Zone of skin (tissue), 1 donor: ENCODE measurements around the genes ERBB4, TMEM169 and SMARCAL1.

DNA sequence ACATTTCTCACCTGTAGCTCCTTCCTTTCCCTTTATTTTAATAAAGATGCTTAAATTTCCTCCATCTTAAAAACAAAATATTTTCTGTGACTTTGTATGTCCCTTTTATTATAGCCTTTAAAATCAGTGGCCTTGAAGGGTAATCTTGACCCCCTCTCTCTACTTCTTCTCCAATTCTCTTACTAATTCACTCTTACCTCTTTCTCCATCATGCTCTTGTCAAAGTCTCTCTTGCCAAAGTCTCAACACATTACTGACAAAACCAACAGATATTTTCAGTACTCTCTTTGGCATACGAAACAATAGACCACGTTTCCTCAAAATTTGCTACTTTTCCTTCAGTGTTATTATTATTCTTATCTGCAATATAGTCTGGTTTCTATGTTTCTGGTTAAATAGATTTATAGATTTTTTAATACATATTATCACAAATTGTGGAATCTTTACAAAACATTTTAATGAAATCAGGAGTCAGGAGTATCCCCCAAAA is 76.0 kb downstream of the KANSL1L start:
- RRBS, result no CpG with 5 or more reads among the region's 2 CpGs

GRCh38 chr2:210253272-210253617 is 28.0 kb upstream of the ACADL start:
- RRBS, result no CpG with 5 or more reads among the region's 5 CpGs

DNA sequence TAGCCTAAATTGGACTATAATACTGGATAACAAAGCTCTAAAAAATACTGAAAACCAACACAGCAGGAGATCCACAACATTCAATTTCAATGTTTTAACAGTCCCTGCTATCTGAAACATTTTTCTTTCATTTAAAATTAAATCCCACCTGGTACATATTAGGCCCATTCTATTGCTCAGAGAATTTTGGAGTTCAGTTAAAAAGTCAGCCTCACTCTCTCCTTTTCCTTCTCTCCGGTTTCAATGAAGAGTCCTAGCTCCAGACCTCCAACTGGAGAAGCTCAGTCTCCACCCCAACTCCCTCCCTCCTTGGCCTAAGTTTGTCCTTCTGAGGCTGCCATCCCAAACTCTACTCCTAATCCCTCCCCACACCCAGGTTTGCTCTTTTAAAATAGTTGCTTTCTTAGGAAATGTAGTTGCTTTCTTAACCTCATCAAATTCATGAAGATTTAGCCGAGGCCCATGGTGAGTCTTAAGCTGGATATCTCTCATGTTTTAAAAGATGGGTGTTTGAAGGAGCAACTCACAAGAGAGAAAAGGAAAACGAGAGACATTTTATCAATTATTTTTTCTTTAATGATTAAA is 835 bp upstream of the LANCL1 start:
- RRBS, result no CpG with 5 or more reads among the region's 3 CpGs

DNA sequence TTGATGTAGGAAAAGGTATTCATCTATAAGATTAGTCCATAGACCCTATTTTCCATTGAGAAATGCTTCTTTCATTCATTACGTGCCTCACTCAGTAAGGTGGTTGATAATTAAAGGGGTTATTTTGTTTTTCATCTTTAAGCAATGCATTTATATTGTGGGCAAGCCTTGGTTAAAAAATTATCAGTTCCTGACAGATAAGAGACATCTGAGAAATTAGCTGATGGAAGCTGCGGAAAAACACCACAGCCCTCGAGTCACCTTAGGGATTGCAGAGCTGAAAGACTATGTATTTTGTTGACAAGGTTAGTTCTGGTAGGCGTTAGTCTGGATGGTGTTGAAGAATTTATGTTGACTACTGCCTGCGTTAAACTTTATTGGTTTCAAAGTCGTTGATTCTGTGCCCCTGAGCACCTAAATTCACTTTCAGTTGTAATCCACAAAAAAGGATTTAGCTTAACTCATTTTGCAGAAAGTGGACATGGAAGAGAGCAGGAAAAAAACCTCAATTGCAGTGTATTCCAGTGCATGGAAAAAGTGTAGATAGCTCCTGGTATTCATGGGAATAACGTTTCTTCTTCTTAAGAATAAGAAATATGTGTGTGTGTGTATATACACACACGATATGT is 18.6 kb downstream of the CPS1 start:
- RRBS, result no CpG with 5 or more reads among the region's 8 CpGs

DNA sequence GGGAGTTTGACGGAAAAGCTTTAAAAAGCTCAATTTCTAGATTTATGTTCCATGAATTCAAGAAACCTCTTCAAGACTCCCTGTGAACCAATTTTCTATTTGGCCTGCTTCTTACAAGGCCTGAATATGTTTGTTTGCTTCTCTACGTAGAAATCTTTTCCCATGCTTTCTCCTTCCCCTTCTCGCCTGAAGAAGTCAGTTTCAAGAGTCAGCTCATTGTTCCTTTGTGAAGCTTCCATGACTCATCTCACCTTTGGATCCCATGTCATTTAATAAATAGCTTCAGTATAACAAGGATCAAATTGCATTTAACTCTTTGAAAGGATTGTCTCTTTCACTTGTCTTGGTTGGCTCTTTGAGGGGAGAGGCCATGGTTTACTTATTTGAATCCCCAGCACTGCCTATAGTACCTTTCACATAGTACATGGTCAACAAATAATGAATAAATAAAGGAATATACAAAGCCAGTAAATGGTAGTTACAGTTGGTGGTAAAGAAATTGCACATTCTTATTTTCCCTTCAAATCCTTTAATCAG is 28.5 kb downstream of the CPS1 start:
- RRBS, result no CpG with 5 or more reads among the region's 3 CpGs

DNA sequence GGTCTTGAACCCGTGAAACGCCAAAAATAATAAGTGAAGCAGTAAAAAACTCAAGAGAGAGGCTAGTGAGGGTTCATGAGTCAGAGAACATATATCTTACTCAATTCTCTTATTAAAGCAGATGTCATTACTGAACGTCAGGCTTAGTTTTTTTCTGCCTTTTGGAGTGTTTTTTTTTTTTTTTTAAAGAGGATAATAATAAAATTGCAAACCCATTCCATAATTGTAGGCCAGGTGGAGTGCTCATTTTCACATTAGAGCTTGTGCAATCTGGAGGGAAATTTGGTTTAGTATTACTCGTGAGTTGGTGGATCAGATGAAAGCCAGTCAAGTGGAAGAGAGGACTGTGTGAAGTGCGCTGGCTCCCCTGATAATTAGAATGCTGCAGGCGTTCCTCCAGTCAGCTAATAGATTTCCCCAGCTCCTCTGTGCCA is 74.5 kb downstream of the CPS1 start:
- RRBS, result no CpG with 5 or more reads among the region's 6 CpGs

DNA sequence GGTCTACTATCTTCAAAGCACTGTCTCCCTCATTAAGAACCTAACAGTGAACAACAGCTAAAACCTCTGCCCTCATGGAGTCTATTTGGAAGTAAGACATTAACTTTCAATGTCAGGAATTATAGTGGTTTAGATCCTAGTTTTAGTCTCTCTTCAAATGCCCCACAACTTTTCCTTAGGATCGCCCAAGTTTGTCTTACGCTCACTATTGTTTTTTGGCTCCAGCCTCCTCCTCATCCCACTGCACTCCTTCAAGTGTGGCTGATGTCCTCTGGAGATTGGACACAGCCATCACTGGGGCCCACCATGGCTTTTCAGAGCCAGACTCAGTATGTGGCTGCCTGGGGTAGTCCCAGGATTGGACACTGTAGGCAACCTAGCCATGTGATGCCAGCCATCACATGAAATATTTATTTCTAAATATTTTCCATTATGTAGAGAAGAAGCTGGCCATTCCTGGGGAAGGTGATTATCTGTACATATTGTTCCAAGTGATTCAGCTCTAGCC is 290.7 kb downstream of the CPS1 start:
- RRBS, result no CpG with 5 or more reads among the region's 2 CpGs

DNA sequence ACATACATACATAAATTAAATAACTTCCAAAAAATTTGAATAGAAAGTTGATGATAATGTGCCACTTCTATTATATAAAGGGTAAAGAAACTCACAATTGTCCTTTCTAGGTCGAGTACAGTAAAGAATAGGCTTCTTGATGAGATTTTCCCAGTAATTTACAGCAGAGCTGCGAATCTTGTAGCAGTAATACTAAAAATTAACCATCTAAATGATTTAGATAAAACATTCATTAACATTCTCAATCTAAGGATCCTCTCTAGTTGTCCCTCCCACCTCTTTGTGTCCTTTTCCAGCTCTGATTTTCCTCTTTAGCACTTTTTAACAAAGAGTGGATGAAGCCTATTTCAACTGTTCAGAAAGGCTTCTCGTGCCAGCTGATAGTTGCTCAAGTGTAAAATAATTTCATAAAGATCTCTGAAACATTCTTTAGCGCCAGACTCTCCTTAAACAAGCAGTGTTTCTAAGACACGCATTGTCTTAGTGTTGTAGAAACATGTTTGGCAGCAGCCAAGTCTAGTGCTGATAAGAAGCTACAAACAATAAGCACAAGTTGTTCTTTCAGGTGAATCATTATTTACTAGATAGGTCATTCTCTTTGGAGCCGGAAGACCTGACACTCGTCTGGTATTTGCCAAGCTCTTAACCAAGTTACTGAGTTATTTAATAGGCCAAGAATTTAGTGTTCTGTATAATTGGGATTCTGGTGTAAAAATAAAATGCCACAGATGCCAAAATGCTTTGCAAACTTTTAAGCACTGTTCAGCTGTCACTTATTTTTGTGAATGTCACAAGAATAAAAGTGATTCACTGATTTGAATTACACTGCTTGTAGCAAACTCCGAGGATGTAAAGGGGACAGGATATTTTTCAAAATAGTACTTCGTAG is 852.0 kb downstream of the CPS1 start:
- RRBS, result no CpG with 5 or more reads among the region's 9 CpGs

GRCh38 chr2:211724968-211725275 is 813.7 kb downstream of the ERBB4 start:
- RRBS, result no CpG with 5 or more reads among the region's 5 CpGs

- RRBS, result 1% methylated on average over 18 of the region's 52 CpGs
Measured at GRCh38 chr2:212538720-212539771, at the start of gene ERBB4. TSS of gene ERBB4 (minus strand) at chr2:212538802.

- RRBS, result no CpG with 5 or more reads among the region's 8 CpGs
Measured at GRCh38 chr2:212912633-212913190, 238.7 kb downstream of the IKZF2 start.

DNA sequence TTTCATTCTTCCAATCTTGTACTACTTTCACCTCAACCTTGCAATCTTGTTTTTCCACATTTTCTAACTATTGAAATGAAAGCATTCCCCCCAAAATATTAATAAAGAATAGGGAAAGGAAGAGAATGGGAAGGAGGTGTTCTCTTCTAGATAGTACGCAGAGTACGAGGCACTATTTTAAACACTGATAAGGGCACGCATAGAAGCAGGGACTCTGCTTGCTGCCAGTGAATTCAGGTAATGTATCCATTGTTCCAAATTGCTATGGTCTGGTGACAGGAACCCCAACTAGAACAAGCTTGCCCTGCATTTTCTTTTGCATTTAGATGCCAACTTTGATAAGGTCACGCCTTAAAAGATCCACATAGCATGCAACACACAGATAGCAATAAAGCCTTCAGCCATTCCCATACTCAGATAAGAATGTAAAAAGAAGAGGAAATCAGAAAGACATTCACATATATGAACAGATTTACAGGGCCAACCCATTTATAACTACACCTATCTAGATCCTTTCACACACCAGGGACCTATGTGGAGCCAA is 46.9 kb downstream of the IKZF2 start:
- RRBS, result no CpG with 5 or more reads among the region's 4 CpGs

- RRBS, result no CpG with 5 or more reads among the region's 2 CpGs
Measured at GRCh38 chr2:213148336-213149236, 2.8 kb downstream of the IKZF2 start.

DNA sequence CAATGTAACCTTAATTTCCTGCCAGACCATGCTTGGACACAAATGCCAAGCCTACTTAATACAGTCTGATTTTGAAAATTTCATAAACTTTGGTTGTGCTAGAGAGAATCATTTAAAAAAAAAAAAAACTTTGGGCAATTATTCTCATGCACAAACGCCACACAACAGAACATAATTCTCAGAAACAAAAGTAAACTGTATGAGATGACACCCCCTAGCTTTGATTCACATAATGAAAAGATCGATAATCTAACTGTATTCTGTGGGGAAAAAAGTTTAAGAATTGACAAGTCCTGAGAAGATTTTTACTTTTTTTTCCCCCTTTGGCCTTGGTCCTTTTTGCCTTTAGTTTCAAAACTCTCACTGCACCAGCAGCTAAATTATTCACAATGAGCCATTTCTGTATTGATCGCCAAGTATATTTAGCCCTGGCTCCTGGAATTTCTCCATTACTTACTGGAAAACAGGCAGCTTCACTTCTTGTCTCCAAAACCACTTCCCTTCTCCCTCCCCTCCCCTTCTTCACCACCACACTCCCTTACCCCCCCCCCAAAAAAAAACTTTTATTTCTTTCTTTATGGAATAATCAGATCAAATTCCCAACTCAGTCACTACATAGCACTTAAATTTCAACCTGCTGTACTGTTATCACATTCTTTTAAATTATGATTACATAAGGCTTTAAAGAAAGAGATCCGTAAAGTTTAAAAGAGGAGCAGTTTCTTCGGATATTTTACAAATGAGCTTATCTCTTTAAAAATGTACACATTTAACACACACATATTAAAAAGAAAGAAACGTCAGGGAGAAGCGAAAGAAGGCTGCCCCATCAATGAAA is 2.0 kb downstream of the IKZF2 start:
- RRBS, result no CpG with 5 or more reads among the region's 7 CpGs

DNA sequence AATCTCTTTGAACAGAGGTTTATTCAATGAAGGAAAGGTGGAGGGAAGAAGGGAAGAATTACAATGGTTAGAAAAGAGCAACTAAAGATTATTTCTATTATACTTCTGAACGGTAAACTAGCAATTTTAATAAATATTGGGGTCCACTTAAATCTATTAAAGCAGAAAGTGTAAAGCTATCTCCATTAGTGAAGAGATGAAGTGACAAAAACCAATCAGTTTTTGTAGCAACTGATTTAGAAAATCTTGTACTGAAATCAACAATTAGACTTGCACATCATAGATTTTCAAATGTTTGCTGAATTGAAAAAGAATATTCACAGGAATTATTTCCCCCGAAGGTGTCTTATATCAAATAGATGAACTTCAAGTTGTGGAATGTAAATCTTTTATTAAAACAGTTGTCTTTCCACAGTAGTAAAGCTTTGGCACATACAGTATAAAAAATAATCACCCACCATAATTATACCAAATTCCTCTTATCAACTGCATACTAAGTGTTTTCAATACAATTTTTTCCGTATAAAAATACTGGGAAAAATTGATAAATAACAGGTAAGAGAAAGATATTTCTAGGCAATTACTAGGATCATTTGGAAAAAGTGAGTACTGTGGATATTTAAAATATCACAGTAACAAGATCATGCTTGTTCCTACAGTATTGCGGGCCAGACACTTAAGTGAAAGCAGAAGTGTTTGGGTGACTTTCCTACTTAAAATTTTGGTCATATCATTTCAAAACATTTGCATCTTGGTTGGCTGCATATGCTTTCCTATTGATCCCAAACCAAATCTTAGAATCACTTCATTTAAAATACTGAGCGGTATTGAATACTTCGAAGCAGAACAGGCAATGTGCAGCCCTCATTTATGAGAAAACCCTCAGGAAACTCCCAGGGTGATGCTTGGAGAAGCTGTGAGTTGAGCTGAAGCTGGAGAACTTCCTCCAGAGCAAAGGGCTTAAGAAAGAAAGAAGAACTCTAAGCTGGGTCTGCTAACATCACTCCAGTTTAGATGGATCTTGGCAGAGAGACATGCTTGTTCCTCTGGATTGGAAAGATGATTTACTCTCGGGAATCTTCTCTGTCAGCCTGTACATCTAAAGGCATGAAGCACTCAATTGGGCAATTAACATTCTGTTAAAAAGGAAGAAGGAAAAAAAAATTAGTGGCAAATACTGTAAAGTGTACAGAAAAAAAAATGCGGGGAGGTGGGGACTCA is 49.0 kb downstream of the ATIC start:
- RRBS, result no CpG with 5 or more reads among the region's 8 CpGs

DNA sequence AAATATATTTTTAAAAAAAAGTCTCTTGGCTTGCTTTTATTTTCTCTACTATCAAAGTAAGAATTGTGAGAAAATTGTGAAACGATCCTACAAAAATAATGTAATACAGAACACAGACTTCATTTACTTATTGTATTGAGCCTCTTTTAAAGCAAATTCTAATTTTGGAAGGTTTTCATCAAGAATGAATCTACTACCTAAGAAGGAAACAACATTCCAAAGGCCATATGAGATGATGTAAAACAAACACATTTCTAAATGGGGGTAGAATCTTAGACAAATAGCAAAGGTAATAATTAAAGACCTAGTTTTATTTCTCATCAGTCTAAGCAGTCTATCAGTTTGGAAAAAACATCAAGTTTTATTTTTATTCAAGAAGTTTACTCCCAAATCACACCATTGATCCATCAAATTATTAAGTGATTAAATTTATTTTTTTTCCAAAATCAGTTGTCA is 20.6 kb downstream of the FN1 start:
- RRBS, result no CpG with 5 or more reads among the region's 1 CpG

- RRBS, result no CpG with 5 or more reads among the region's 10 CpGs
Measured at GRCh38 chr2:215620079-215620509, 184.2 kb upstream of the FN1 start.

DNA sequence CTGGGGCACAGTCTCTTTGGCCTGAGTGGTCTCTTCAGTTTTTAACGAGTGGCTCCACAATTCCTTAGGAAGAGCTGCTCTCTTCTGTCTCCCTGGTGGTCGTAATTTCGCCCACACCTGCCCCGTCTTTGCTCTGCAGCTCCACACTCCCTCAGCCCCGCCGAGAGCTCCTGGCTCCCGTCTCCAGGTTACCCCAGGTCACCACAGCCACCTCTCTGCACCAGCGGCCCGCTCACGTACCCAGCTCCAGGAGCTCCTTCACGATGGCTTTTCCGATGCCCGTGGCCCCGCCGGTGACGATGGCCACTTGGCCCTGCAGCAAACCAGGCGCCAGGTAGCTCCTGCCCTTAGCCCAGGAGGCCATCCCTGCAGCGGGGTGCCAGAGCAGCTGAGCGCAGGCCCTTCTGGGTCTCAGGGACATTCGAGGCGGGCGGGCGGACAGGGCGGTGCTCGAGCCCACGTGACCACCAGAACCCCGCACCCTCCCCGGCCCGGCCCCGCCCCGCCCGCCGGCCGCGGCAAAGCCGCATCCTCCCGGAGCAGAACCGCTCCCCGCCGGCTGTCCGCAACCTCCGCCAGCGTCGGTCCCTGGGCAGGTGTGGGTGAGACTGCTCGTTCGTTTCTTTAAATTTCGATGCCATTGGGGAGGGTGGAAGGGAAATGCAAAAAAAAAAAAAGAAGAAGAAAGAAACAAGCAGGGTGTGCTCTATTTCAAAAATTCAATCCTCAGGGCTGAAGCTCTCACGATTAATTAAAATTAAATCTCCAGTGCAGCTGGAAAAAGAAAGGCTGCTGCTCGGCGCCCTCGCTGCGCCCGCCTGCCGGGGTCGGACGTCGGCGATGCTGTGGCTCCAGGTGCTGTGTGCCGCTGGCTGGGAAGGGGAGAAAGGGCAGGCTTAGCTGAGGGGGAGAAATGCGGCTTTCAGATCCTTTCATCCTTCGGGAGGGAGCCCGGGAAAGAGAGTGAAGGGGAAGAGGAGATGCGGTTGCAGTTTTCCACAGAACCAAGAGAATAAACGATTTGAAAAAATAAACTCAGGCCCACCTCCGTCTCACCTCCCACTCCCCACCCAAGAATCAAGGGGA is at the start of gene TMEM169:
Gene TMEM169, plus strand, starts transcription at position 542 of the 1,086 bp plus-strand sequence.
- RRBS, result 0% methylated on average over 5 of the region's 65 CpGs

- RRBS, result 10% methylated on average over 17 of the region's 57 CpGs
Measured at GRCh38 chr2:216411985-216413029, at the start of gene SMARCAL1. TSS of gene SMARCAL1 (plus strand) at chr2:216412484.

GRCh38 chr2:216504388-216505387 is 6.0 kb downstream of the RPL37A start:
- RRBS, result no CpG with 5 or more reads among the region's 9 CpGs